ENCODE data around the gene EARS2.

- PRO-cap = no peak
Observed at GRCh38 chr16:23146918-23147771, 2.1 kb downstream of the USP31 start.

DNA sequence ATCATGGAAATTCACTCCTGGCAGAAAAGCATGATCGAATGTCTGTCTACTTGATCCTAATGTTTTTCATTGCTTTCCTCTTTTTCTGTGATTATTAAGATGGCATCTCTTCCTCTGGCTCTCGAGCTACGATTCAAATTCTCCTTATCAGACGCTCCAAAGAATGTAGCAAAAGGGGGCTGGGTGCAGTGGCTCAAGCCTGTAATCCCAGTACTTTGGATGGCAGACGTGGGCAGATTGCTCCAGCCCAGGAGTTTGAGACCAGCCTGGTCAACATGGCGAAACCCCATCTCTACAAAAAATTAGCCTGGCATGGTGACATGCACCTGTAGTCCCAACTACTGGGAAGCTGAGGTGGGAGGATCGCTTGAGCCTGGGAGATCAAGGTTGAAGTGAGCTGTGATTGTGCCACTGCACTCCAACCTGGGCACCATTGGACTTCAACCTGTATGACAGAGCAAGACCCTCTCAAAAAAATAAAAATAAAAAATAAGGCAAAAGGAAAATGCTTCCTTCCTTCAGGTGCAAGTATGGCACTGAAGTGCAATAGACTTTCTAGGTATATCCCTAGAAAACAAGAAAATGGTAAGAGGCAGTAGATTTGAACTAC is 35.6 kb downstream of the COG7 start:
- PRO-cap = no peak

DNA sequence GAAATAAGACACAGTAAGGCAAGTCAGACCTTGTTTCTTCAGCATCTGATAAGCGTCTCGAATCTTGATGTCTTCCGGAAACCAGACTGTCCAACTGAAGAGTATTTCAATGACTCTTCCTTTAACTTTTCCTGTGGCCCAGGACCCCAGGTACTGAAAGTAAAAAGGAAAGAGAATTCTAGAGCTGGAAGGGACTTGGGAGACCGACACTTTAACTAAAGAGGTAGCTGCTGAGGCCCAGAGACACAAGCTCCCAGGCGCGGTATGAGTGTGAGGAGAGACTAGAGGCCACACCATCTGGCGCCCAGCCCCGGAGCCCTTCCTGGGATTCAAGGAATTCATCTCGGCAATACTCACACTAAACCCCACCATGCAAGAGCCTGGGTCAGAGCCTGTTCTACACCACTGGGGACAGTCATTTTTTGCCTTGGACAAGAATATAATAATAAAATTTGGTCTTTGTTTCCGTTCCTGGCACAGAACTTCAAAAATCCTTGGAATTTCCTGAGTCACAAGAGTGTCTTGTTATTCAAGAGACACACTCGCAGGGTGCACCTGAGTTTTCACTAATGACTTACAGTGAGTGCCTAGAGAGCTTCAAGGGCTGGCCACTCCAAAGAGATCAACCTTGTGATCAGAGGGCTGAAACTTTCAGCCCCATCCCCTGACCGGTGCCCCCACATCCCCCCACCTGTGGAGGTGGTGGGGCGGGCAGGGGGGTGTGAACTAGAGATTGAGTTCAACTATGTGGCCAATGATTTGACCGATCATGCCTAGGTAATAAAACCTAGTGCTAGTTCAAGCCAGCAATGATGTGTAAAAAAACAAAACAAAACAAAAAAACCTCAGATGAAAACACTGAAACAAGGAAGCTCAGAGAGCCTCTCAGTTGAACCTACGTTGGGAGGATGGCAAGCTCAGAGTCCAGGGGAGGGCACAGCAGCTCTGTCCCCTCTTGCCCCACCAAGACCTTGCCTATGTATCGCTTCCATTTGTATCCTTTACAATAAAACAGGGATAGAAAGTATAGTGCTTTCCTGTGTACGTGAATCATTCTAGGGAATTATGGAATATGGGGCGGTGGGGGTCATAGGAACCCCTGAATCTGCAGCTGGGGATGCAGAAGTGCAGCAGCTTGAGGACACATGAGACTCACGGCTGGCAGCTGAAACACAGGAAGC is 18.3 kb downstream of the GGA2 start:
- PRO-cap = no peak

DNA sequence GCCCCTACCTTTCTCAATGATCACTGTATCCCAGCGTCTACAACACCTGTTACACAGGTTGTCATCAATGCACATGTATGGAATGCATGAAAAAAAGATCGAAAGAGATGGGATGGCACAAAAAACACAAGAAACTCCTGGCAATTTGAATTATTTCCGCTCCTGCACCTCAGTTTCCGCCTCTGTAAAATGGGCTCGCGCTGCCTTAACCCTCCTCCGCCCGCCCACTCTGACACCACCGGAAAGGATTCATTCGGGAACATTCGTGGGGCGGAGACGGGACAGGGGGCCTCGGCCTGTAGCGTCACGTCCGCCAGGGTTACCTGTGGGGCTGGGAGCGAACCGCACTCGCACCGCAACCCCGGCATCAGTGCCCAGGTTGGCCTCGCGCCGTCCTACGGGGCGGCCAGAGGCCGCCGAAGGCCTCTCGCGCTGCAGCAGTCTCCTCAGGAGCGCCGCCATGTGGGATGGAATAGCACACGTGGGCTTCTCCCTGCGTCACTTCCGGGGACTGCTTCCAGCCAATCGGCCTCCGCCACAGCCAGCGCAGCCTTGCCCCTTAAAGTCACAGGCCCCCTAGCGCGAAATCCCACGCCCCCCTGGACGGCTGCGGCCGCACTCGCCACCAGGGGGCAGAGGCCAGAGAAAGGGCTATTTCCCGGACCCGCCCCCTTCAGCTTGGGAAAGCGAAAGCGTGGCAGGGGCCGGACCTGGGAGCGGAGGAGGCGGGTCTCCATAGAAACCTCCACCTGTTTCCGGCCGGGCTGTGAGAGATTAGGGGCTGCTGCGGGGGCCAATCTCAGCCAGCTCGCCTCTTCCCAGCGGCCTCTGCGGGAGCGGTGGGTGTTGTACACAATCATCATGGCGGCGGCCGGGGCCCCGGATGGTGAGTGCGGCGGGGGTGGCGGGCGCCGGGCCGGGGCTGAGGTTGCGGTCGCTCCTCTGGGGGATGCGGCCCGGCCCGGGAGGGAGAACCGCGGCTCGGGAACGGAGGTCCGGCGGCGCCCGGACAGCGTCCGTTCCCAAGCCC is at the start of gene EARS2:
TSS of gene EARS2 (minus strand) at position 469 of the 1,030 bp plus-strand sequence.
- PRO-cap = bidirectional peak, plus-strand start at position 824 of the sequence, minus-strand start at position 462 of the sequence; unidirectional peak, plus-strand start at position 862 of the sequence

DNA sequence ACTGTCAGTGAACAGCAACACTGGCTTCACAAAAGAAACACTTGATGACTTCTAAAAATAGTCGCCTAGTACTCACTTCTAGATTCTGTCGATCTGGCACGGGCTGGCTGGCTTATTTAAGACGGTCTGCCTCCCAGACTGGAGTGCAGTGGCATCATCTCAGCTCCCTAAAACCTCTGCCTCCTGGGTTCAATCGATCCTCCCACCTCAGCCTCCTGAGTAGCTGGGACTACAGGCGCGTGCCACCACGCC is 1.9 kb downstream of the NDUFAB1 start:
- PRO-cap = no peak

DNA sequence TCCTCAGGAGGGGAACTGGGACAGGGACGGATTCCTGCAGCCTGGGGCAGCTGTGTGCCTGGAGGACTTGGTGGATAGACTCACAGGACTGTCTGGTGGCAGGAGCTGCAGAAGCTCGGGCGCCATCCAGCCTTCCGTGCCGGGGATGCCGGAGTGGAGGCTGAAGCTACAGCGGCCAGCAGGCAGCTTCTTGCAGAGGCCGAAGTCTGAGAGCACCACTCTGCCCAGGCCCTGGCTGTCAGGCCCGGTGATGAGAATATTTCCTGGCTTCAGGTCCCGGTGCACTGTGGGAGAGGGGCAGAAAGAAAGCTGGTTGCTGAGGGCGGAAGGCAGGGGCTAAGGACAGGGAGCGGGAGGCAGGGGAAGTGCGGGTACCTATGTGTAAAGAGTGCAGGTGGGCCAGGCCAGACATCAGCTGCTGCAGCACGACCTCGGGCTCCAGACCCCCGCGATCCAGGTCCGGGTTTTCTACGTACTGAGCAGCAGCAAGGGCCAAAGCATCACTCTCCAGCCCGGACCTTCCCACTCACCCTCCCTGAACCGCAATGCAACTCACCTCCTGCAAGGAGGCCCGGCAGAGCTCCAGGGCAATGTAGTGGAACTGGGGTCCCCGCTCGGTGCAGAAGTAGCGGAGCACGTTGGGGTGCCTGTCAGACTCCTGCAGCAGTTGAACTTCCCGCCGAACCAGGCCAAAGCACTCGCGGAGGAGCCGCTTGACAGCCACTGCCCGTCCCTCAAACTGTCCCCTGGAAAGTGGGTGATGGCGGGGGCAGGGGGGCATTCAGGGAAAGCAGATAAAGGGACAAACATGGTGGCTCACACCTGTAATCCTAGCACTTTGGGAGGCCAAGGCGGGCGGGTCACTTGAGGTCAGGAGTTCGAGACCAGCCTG is 16.2 kb downstream of the PLK1 start:
- PRO-cap = no peak

GRCh38 chr16:23755250-23755779 is 489 bp downstream of the CHP2 start:
- PRO-cap = no peak

DNA sequence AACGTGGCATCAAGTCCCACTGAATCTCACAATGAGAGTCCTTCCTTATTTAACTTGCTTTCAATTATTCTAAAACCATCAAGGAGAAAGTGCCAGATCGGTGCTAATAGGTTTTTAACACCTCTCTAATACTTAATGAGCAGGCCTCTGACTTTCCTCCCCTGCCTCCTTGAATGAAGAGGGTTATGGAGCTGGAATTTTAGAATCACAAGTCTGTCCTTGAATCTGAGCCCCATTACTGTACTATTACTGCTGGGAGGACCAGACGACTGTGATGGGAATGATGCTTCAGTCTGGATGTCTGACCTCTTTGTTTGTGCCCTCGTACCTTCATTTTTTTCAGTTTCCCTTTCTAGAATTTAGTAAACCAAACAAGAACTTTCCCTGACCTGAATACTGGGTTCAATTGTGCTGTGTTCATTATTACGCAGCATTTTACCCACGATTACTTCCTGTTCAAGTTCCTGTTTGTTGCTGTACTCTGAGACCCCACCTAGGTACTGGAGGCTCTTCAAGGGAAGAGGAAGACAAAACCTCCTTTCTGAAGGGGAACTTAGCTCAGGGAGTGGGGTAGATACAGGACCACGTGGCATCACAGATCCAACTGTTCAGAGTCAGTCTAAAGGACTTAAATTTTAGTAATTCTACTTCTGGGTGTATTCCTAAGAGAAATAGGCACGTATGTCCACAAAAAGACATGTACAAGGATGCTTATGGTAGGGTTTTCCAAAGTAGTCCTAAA is 9.3 kb upstream of the PRKCB start:
- PRO-cap = no peak

- PRO-cap = no peak
Observed at GRCh38 chr16:23840168-23840801, 4.5 kb downstream of the PRKCB start.

DNA sequence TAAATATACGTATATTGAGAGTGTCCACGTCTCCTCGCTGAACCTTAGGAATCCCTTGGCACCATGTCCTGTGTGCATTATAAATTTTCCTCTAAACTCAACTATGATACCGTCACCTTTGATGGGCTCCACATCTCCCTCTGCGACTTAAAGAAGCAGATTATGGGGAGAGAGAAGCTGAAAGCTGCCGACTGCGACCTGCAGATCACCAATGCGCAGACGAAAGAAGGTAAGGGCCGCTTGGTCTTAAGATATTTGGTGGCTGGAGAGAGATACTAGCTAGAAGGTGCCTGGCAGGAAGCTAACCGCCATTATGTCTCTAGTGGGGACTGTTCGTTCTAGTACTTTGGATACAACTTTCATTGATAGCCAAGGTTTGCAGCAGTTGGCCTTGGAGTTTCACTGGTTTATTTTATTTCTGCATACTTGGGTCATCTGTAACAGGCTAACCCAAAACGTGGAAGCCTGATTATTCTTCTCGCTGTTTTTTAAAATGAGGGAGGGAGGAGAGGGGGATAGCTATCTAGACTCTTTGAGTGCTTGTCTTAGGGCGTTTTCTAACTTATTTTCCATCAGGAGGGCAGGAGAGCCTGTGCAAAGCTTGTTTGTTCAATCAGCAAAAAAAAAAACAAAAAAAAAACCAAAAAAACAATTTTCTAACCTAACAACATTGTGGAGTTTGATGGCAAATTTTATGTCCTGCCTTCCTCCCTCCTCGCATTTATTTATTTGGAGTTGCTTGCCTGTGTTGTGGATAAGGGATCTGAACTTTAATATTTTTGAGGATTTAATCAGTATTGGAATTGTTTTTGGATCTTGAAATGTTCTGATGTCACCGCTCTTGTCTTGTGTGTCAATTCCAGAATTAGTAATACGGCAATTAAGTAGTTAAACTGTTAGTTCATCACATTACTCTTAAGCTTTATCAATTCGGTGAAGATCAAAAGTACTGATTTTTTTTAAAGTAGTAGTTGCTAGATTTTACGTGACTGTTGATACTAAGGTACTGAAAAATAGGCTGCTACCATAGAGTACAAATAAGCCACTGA is 1.5 kb downstream of the RBBP6 start:
- PRO-cap = unidirectional peak, minus-strand start at position 221 of the sequence; unidirectional peak, minus-strand start at position 315 of the sequence

- PRO-cap = no peak
Observed at GRCh38 chr16:24572418-24572878, 33.1 kb downstream of the RBBP6 start.

- PRO-cap = no peak
Observed at GRCh38 chr16:24668453-24669032, 60.9 kb upstream of the TNRC6A start.

- PRO-cap = no peak
Observed at GRCh38 chr16:24759175-24759917, 29.9 kb downstream of the TNRC6A start.

DNA sequence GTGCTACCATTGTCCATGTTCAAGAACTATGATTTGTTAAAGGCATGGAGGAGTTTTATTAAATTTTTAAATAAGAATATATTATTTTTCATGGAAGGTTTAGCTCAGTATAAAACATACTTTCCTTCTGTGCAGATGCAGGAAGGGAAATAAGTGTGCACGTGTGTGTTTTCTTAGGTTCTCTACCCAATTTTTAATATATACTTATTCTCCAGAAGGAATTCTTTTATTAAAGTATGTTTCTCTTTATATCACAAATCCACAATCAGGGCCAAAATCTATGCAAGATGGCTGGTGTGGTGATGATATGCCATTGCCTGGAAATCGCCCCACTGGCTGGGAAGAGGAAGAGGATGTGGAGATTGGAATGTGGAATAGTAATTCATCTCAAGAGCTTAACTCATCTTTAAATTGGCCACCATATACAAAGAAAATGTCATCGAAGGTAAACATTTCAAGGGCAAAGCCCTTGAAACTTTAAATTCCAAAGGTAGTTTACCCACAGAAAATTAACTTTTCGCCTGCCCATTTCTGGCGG is 51.4 kb upstream of the SLC5A11 start:
- PRO-cap = no peak

DNA sequence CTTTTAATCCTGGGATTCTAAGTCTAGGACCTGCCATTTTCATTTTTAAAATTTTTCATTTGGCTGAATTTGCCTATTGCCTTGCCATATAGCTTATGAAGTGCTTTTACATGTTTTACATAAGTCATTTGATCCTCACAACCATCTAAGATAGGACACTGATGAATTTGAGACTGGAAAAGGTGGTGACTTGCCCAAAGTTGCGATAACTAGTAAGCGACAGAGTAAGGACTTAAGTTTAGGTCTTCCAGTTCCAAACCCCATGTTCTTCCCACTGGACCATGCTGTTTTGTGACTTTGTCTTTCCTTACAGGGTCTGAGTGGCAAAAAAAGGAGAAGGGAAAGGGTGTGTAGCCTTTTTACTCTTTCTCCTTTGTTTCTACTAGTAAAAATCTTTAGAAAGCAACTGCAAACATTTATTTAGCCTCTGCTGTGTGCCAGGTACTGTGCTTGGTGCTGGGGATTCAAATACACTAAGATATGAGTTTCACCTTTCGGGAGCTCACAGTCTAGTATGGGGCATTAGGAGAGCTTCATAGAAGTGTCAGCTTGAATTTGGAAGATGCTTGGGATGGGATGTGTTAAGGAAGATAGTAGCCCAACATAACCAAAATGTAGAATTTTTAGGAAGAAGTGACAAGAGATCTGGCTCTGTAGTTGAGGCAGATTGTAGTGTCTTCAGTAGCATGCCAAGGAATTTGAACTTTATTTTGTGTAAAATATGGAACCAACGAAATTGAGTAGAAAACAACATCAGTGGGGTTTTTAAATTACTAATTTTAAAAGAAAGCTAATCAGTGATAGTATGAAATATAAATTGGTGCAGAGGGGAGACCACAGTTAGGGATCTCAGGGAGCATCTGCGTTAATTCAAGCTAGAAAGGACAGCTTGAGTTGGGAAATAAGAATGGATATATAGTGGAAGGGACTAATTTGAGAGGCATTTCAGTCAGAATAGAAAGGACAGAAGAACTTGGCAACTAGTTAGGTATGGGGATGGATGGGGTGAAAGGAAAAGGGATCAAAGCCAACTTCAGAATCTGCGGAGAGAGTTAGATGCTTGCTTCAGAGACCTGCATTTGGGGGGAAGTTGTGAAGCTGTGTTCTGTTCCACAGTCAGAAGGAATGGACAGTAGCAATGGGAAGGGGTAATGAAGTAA is 49.8 kb upstream of the SLC5A11 start:
- PRO-cap = no peak

- PRO-cap = no peak
Observed at GRCh38 chr16:24999205-24999780, 15.9 kb downstream of the ARHGAP17 start.

DNA sequence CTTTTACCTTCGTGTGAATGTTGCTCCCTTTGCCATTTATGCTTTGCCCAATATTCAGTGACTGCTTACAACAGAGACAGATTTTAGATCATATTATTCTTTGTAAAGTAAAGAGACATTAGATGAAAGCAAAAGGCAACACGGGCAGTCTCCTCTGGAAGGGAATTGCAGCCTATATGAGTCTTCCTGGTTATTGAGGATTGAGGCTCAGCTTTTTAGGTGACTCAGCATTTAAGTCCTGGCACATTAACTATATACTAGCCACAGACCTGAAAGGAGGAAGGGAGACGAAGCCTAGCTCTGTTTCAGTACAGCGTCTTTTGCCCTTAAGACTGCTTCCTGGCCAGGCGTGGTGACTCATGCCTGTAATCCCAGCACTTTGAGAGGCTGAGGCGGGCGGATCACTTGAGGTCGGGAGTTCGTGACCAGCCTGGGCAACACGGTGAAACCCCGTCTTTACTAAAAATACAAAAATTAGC is 33.3 kb upstream of the ARHGAP17 start:
- PRO-cap = bidirectional peak, plus-strand start at position 382 of the sequence, minus-strand start at position 167 of the sequence

GRCh38 chr16:25063704-25064345 is 47.7 kb upstream of the LCMT1 start:
- PRO-cap = no peak

- PRO-cap = bidirectional peak, plus-strand start at chr16:25107173, minus-strand start at chr16:25107139
Observed at GRCh38 chr16:25107021-25107659, 4.4 kb upstream of the LCMT1 start.

DNA sequence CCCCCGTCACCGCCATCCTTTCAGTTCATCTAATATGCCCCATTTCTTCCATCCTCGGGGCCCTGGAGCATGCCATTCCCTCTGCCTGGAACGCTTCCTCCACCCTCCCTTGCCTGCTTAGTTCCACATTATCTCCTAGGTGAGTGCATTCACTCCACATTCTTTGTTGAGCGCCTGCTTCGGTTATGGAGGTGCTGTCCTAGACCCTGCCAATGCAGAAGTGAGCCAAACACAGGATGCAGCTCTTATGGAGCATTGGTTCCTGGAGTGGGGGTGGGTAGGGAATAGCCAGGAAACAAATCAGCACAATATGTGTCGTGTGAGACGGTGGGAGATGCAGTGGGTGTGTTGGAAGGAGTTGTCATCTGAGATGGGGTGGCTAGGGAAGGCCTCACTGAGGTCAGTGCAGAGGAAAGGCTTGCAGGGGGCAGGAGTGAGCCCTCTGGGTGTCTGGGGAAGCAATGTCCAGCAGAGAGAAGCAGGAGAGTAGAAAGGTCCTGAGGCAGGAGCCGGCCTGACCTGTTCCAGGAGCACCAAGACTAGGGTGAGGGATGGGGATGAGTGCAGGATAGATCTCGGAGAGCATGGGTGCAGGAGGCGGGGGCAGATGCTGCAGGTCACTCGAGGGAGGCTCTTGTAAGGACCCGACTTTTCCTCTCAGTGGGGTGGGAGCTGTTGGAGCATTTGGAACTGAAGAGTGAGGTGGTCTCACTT is 6.9 kb downstream of the LCMT1 start:
- PRO-cap = no peak